Metastatic Lung Carcinoma in the Adrenal Gland (tissue), 1 donor: ENCODE measurements around the genes KRTCAP2 and THBS3.

DNA sequence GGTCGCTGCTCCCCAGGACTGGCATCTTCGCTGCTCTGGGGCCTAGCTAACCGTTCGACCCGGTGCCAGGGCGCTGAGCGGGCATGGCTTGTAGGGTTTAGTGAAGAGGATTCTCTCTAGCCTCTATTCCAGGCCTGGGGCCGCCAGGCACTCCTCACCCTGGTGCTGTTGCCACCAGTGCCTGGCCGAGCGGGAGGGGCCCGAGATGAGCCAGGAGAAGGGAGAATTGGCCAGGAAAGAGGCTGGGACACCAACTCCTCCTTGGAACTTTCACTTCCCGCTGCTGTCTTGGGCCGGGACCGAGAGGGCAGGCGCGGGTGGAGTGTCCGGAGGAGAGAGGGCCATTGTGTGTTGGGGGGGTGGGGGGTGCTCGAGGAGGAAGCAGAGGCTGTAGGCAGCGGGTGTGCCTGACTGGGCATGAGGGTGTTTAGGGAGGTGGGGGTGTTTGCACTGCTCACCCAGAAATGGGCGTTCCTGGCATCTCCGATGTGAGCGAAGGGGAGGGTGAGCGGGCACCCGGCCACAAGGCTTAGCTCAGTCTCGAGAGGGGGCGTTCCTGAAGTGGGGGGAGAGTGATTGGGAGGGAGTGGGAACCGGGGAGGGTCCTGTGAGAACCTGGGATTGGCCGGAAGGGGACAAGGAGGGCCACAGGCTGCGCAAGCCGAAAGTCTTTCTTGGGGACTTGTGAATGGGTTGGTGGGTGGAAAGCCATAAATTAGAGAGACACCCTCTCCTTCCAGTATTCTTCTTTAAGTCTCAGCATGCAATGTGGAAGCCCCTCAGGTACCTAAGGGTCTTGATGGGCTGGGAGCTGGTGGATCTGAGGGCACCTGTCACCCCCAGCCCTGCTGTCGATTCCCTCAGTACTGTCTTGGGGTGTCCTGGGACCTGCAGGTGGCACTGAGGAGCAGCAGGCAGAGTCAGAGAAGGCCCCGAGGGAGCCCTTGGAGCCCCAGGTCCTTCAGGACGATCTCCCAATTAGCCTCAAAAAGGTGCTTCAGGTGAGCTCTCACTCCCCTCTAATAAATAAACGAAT is 979 bp downstream of the ADAM15 start:
- PRO-cap, result unidirectional peak, minus-strand start at position 465 of the sequence

DNA sequence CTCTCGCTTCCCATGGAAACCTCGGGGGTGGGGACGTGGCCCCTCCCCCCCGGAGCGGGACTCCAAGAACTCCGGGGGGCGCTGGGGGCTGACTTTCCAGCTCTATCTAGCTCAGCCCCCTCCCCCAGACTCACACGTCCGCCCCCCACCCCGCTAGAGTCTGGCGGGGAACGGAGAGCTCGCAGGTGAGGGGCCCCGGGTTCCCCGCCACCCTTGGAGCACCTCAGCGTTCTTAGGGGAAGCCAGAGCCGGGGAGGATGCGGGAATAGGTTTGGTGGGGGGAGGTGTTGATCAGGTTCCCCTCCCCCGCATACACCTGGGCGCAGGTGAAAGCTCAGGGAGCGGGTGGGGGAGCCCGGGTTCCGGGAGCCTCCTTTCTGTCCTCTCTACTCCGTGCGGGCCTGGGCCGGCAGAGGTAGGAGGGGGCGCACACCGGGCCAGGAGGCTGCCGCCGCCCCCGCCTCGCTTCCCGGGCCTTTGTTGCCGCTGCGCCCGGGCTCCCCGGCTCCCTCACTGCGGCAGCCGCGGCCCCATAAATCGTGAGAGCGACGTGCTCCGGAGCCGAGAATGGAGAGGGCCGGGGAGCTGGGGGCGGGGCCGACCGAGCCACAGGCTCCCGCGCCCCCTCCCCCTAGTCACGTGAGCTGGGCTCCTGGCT is 1.9 kb downstream of the EFNA3 start:
- PRO-cap, result unidirectional peak, minus-strand start at position 539 of the sequence; unidirectional peak, minus-strand start at position 569 of the sequence

DNA sequence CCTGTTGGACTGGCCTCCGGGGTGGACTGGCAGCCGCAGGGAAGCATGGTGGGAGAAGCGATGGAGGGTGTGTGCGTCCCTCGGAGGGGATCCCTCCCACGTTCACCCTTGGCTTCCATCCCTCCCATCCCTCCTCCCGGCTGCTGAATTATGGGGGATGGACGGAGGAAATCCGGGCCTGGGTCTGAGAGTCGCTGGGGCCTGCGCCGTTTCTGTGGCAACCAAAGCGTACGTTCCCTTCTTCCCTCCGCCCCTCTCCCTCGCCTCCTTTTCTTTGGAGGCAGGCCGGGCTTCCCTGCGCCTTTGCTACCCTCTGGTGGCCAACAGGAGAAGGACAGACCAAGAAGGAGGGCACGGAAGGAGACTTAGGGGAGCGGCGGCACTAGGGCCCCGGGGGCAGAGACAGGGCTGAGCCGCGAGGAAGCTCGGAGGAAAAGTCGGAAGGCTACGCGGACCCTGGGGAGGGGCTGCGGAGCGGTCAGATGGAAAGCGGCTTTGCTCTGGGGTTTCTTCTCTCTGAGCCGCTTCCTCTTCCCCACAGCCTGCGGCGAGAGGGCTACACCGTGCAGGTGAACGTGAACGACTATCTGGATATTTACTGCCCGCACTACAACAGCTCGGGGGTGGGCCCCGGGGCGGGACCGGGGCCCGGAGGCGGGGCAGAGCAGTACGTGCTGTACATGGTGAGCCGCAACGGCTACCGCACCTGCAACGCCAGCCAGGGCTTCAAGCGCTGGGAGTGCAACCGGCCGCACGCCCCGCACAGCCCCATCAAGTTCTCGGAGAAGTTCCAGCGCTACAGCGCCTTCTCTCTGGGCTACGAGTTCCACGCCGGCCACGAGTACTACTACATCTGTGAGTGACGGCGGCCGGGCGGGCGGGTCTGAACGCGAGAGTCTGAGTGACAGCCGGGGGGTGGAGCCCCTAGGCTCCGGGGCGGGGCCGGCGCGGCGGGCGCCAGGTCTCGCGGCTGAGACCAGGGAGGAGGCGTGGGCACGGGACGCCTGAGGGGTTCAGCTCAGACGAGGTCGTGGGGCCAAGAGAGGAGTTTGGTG is 6.2 kb downstream of the EFNA3 start:
- PRO-cap, result unidirectional peak, plus-strand start at position 452 of the sequence; unidirectional peak, minus-strand start at position 585 of the sequence; bidirectional peak, plus-strand start at position 927 of the sequence, minus-strand start at position 899 of the sequence

DNA sequence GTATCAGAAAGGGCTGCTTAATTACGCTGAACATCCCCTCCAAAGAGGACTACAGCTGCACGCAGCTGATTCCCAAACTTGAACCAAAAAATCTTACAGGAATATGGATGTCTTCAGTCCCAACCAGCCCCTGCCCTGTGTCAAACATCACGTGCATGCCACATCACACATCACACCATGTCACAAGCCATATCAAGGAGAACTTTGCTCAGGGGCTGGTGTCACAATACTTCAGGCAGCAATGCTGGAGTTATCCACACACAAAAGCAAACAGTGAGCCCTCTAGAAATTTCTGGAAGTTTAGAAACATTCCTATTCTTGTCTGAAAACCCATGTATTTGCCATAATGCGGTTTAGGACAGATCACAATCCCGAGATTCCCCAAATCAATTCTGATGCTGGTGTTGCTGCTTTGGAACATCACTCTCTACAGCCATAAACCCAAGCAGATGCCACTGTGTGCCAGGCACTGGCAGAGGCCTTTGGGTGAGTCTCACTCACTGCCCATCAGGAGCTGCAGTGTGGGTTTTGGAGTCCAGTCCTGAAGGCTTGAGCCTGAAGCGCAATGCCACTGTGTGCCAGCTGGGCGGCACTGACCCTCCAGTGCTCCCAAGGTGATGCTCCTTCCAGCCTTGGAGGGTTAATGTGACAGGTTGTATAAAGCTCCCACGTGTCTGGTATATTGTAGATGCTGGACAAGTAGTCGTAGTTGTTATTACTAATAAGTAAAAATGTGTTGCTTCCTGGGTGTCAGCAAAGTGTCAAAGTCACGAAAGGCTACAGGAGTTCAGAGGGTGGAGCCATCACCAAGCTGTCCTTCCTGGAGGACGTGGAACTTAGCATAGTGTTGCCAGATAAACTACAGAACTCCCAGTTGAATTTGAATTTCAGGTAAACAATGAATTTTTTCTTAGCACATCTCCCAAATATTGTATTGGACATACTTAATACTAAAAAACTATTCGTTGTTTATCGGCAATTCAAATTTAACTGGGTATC is 20.1 kb upstream of the EFNA1 start:
- PRO-cap, result no peak

- PRO-cap, result no peak
These were observed 702 bp downstream of the EFNA1 start for GRCh38 chr1:155128402-155128753.

DNA sequence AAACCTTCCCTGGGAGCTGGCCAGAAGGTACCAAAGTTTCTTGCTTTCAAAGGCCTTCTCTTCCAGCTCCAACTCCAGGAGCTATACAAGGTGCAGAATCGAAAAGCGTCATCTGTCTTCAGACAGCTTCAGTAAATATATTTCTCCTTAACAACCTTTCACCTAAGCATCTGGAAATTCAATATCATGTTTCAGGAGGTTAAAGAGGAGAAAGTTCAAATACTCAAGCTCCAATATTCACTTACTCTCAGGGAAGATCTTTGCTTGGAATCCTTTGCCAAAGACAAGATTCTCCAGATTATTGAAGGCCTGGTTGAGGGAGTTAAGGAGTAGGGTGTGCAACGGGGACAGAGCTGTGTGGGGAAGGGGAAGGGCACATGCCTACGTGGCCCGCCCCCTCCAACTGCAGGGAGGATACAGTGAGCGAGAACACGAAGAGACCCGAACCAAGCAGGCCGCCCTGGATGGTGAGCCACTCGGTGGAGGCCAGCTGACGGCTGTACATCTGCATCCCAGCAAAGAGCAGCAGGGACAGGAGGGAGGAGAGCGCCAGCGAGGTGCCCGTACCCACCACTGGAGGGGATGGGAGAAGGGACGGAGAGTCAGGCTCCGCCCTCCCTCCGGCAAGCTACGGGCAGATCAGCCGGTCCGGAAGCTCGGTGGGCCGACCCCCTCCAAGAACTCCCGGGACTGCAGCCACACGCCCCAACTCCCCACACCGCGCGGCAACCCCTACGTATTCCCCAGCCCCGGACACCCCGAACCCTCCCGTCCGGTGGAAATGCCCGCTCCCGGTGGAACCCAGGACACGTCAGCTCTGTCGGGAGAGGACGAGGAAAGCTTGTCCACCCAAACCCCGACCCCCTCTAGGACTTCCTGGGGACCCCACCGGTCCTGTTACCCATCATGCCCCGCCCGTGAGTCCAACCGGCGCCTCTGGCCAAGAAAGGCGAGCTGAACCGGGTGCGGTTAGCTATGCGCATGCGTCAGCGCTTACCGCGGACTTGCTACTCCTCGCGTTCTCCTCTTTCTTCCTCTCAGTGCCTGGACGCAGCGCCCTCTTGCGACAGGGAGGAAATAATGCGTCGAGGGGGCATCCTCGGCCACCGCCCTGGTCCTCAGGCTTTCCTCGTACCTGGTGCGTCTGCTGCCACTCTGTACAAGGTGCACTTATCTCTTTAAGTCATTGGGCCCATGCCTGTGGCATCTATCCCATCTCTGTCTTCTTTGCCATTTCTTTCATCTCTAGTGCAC is at the start of gene KRTCAP2:
Gene KRTCAP2 (minus strand): TSS at position 985 of the 1,254 bp plus-strand sequence.
- PRO-cap, result unidirectional peak, plus-strand start at position 350 of the sequence; bidirectional peak, plus-strand start at position 1,064 of the sequence, minus-strand start at position 938 of the sequence

GRCh38 chr1:155207639-155208367 is at the start of gene THBS3:
Gene THBS3, minus strand, starts transcription at chr1:155207897.
- PRO-cap, result no peak

GRCh38 chr1:155218707-155219463 is 10.4 kb downstream of the MTX1 start:
- PRO-cap, result no peak

- PRO-cap, result no peak
These were observed 1.3 kb upstream of the RUSC1 start for GRCh38 chr1:155319388-155319736.

DNA sequence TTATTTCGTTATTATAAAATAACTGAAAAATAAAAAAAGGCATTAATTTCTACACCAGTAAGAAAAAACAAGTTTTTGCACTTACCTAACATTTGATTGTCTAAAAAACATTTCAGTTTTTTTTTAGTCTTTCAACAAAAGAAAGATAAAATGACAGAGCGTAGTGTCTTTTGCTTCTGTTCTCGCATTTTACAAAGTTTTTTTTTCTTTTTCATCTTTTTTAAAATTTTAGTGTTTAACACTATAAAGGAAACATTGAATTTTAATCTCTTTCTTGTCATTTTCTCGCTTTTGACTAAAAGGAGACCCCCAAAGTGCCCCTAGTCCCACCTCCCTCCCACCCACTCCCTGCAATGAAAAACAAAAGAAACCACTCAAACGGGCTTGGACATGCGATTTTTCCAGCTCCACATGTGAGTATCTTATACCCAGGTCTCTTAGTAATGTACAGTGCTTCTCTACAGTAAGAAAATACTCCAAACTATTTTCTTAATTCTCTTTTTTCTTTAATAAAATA is 14.9 kb downstream of the RUSC1 start:
- PRO-cap, result no peak

- PRO-cap, result no peak
These were observed 112.4 kb downstream of the RUSC1 start for GRCh38 chr1:155433036-155433494.

GRCh38 chr1:155636557-155636915 is 26.5 kb downstream of the MSTO1 start:
- PRO-cap, result no peak

DNA sequence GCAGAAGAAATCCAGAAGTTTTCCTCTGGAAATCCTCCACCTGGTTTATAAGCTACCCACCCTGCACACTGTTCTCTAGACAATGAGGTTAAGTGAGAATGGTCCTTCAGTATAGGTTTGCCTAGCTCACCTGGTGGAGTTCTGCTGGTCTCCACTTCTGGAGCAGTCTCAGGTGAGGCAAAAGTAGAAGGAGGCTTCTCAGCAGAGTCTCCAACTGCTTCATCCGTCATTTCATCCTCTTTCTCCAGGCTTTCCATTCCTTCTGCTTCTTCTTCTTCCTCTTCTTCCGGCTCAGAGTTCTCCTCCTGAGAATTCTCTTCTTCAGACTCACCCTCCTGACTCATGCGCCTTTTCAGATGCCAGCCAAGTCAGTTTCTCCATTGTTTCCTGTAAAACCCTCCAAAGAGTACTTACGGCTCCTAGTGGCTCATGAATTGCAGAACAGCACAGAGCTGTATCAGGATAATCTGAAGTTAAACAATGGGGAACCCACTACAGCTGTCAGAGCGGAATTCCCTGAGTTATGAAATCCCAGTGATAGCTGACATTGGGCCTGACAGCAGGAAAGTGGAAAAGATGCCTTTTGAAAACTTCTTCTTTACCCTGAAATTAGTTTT is 38.4 kb downstream of the MSTO1 start:
- PRO-cap, result unidirectional peak, minus-strand start at position 293 of the sequence

DNA sequence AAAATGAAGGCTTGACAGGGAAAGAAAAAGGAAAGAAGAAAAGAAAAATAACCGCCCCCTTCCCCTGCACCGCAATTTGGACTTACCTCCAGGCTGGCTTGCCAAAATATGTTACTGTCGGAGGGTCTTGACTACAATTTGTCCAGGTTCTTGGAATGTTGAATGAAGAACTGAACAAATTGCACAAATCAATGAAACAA is 29.4 kb downstream of the YY1AP1 start:
- PRO-cap, result no peak

GRCh38 chr1:155880901-155881682 is 21.7 kb downstream of the SYT11 start:
- PRO-cap, result no peak

GRCh38 chr1:155883850-155884781 is 24.7 kb downstream of the SYT11 start:
- PRO-cap, result no peak

DNA sequence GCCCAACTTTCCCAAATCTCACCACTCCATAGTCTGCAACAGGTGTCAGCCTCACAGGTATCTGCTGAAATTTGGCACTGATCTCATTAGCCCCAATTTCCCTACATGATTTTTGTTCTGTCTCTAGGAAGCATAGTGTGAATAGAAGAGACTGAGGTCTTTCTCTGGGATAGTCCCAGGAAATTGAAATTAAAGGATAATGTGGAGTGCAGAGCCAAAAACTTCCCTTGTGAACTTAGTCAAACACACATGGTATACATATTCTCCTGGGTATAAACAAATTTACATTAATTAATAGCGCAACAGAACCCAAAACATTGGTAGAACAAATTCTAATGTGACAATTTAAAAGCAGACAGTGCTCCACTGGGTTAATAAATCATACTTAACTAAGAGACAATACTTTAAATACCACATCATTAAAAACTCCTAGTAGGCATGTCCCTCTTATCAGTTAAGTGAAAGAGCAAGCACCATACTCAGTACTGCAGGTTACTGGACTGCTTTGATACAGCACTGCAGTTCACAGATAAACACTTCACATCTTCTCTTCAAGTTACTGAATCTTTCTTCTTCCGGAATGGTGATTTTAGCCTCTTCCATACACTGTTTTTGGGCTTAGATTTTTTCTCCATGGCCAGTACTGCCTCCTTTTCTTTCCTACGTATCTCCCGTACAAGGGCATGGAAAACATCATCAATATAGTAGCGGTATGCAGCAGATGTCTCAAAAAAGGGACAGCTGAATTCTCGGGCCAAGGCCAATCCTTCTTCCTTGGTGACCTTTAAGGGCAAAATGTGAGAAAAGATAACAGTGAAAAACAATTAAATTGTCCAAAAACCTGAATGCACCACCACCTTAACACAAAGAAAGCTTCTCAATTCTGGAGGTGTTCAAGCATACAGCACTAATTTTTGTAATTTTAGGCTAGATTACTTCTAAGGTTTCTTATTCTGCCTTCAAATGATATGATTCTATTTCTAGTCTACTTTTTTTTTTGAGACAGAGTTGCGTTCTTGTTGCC is 11.0 kb downstream of the RIT1 start:
- PRO-cap, result no peak

DNA sequence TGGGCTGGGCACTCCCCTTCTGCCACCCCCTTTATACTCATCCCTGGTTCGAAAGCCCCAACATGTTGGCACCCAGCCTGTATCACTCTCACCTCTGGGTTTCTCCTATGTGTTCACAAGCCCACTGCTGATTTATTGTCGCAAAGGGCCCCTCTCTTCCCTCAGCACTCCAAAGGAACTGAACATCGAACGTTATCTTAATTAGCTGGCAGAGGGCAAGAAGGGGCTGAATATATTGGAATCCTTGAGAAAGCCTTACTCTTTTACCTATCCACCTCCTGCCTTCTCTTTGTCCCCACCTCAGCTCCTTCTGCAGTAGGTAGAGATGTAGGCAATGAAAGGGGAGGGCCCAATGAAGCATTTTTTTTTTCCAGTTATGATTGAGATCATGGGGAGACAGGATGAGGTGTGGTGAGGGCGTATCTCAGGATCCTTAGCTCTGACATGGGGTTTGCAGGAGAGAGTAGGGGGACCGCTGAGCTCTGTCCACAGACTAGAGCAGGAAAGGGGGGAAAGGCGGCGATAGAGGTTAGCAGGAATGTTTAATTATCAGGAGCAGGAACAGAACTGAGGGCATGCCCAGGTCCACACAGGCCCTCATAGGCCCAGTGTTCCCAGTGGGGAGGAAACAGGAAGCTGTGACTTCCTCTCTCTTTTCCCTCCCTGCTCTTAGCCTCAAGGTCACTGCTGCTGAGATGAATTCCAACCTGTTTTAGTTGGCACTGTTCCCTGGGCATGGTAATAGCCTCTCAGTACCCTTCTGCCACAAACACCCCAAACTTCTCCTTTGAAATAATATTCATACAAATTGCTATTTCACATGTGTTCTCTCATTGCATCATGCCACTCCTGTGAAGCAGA is 993 bp upstream of the RXFP4 start:
- PRO-cap, result no peak

DNA sequence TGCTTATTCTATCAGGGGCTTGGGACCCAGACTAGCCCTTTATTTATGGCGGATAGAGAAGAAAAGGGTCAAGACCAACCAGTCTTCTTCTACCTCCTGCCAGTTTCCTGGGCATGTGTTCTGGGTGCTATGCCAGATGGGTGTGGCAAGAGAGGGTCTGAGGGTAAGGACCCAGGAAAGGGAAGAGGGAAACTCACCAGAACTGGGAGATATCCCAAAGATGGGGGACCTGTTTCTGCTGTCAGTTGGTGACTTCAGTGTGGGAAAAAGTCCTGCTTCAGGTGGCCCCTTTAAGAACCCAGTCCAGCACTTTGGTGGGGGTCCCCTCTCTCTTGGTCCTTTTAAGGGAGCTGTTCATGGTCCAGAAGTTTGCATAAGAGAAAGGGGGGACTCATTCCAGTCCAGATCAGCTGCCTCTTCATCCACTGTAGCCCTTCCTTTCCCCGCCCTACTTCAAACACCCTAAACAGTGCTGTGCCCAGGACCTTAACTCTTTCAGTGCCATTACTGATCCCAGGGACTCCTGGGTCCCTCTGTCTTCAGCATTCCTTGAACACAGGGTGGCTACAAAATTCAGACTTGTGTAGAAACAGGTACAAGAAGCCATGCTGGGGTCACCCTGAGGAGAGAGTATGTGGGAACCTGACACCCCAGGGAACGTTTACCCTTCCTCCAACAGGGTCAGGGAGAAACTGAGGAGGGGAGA is 18.4 kb downstream of the SSR2 start:
- PRO-cap, result unidirectional peak, minus-strand start at position 441 of the sequence

DNA sequence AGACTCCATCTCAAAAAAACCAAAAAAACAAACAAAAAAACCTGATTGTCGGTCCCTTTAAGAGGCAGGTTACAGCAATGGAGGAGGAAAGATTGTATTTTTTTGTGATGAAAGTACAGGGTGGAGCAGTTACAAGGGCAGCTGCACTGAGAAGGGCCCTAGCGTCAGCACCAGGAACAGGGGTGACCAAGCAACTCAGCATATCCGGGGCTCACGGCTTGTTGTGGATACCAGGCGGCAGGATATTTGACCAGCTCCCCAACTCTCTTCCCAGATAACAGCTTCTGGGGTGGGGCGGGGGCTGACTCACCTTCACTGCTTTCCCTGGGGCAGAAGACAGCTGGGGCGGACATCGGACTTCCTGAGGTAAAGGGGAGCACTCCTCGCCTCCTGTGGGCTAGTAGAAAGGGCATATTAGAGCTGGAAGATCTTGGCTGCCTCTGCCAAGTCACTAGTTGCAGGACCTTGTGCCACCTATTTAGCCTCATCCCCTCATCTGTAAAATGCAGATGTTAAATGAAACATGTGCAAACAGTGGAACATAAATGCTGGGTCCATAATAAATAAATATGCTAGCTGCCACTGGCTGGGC is 17.3 kb downstream of the SSR2 start:
- PRO-cap, result unidirectional peak, plus-strand start at position 193 of the sequence; bidirectional peak, plus-strand start at position 332 of the sequence, minus-strand start at position 276 of the sequence